Epithelial cell of proximal tubule (primary cell): ENCODE data around the gene PLCL1.

GRCh38 chr2:195658417-195658893 lies 1.4 kb downstream of the SLC39A10 start:
- RAMPAGE, long total RNA = no peak
- RRBS = no CpG with 5 or more reads among the region's 1 CpG

DNA sequence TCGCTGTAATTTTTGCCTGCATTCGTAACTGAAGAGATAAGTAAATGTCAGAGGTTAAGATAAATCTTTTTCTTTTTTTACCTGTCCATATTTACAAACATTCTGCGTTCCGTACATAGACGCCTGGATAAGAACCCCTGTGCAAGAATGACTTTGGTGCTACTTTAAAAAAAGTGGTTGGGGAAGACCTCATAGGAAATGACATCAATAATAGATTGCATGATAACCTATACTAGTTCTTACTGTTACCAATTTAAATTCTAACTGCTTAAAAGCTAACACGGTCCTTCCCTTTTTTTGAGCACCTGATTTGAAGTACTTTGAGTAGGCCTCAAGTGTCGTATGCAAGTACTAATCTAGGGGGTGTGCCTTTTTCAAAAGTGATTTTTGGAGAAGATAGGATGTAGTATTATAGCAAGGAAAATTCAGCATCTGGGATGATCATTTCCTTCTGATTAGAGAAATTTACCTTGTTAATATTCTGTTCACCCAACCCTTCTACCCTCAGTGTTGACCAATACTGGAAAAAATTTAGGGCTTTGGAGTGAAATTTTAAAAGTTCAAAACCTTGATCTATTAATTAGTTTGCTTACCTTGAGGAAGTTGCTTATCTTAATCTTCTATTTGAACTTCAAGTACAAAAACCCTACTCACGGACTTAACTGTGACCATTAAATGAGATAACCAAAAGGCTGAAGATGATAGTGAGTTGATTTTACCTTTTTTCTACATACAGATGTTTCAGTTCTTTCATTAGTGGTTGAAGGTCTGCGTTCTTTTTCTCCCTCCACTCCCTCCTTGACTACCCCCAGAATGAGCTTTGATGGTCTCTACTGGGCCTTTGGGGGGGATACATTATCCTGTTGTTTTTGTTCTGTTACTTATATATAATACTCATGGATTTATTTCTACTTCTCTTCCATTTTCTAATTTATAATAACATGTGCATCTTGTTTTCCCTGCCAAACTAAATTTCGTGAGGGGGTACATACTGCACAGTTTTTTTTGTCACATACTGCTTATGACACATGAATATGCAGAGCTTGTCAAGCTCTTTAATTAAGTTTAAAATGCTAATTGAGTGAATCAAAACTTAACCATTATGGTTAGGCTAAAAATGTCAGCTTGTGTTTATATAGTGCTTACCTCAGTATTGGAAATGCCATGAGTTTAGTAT lies 2.4 kb downstream of the SLC39A10 start:
- RAMPAGE, long total RNA = no peak
- RRBS = no CpG with 5 or more reads among the region's 10 CpGs

- RAMPAGE, long total RNA = no peak
- RRBS = no CpG with 5 or more reads among the region's 6 CpGs
Observed at GRCh38 chr2:196131872-196132447, 39.4 kb downstream of the STK17B start.

DNA sequence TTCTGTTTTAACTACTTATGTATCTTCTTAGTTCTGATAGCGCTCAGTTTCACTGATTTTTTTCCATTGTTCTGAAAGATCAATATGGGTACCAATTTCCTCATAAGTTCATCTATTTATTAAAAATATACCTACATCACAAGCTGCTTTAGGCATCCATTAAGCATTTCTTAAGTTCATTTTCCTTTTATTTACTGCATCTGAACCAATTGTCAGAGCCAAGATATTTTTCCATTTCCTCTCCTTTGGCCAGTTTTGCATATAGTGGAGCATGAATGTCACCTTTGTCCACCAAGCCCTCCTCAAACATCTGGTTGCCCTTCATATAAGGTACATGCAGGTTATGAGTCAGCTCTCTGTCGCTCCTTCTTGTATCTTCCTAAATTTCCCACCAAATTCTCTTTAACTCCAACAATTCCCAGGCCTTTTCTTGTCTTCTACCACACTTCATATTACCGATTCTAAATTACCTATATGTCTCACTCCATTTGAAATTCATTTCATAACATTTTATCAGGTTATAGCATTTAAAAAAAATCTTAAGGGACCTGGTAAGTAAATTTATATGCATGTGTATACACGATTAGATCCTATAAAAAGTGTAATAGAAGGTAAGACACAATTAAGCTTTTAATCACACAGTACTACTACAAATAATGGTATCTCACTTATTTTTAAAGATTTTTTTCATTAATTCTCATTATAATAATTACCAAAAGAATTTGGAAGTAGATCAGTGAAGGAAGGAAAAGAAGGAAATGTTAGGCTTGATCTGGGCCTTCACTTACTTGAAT lies 5.2 kb downstream of the STK17B start:
- RAMPAGE, long total RNA = no peak
- RRBS = no CpG with 5 or more reads among the region's 4 CpGs

- RAMPAGE, long total RNA = no peak
- RRBS = no CpG with 5 or more reads among the region's 8 CpGs
Observed at GRCh38 chr2:196474869-196475276, 118.5 kb downstream of the HECW2 start.

- RAMPAGE, long total RNA = no peak
- RRBS = no CpG with 5 or more reads among the region's 1 CpG
Observed at GRCh38 chr2:197107125-197108015, 180.9 kb upstream of the PGAP1 start.

GRCh38 chr2:197185003-197185656 lies 125.5 kb downstream of the ANKRD44 start:
- RAMPAGE, long total RNA = no peak
- RRBS = no CpG with 5 or more reads among the region's 6 CpGs

DNA sequence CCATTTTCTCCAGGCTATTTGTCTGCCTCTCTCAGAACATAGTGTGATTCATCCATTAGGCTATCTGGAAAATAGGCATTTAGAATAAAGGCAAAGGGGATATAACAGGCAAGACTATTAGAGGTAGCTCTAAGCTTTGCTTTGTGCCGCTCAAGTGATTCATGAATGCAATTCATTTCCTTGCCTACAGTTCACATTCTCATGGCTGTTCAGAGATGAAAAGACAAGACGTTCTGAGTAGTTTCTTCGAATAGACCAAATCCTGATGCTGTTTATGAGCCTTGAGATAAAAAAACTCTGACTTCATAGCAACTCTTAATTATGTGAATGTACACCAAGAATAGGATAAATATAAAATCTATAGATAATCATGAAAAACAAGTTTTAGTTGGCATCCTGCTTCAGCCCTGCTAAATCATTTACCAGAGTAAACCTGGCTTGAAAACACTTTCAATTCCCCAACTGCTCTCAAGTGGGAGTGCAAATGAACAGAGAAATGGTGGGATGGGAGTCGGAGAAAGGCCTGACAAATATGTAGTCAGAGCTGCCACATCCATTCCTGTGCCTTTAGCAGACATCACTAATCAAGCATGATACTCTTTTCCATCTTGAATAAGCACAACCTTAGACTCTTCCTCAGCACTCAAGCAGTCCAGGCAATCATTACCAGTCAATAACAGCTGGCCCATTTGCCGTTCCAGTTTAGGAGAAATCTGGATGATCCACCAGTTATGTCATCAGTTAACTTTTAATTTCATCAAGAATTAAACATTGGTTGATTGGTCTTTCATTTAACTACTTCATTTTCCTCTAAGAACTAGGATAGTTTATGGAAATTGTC lies 101.4 kb downstream of the ANKRD44 start:
- RAMPAGE, long total RNA = no peak
- RRBS = no CpG with 5 or more reads among the region's 5 CpGs

DNA sequence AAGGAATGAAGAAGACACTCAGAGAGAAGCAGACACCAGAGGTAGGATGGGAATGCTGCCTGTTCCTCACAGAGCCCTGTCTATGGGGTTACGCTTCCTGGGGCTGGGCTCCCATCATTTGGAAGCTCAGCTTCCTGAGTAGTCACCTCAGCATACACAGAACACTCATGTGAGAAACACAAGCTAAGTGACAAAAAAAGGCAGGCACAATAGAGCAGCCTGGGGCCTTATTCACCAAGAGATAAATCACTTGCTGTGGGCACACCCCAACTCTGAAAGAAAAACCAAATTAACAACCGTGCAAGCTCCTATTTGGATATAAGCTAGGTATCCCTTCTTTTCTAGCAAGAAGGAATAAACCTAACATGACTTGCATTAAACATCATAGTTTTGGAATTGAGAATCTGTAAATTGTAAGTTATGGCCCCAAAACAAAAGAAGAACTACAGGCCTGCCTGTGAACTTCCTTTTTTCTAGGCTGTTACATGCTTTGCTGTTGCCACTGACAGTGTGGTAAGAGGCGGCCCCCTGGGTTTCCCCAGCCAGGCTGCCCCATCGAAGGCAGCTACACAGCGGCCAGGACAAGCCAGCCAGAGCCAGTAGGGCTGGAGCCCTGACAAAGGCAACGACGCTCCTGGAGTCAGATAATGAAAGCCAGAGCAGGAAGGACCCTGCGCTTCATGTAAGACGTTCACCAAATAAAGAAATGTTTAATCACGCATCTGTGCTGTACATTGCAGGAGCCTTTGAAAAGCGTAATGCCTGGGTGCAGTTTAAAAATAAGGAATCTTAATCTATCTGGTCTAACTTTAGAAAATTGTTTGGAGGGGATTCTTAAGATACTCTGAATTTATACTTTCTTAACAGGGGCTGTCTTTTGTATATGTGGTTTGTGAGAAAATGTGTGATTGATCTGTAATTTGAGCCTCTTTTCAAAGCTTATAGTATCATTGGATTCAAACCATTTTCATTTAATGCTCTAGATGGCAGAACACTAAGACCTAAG lies 55.1 kb downstream of the ANKRD44 start:
- RAMPAGE, long total RNA = no peak
- RRBS = no CpG with 5 or more reads among the region's 11 CpGs

- RAMPAGE, long total RNA = no peak
- RRBS = no CpG with 5 or more reads among the region's 4 CpGs
Observed at GRCh38 chr2:197287122-197287574, 23.4 kb downstream of the ANKRD44 start.

GRCh38 chr2:197323263-197323844 lies 12.8 kb upstream of the ANKRD44 start:
- RAMPAGE, long total RNA = no peak
- RRBS = no CpG with 5 or more reads among the region's 3 CpGs

DNA sequence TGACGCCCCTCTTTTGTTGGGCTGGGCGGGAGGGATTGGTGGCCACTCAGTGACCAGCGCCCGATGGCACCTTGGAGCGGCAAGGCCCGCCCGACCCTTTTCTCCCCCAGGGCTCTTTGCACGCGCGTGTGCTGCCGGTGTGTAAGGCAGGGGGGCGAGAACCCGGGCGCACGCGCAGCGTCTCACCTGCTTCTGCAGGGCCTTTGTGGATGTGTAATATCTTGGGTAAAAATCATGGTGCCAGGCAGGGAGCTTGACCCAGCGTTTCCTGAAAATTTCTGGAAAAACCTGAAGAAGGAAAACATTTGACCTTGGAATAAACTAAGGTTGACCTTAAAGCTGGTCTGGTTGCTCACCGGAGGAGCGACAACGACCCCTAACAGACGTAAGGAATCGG lies 321 bp downstream of the HSPE1 start:
- RAMPAGE, long total RNA = no peak
- RRBS = no CpG with 5 or more reads among the region's 23 CpGs

DNA sequence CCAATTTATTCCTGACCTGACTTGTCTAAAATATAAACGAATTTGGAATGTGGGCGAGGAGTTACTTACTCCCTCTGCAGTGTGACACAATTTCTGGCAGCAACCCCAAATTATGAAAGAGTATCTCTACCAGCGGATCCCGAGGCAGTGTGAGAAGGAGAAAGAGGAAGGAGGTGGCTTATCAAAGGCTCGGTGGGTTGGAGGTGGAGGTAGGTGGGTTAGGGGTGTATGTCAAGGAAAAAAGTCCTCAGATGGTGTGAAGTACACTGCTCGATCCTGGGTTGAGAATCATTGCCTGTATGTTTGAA lies 76.1 kb downstream of the RFTN2 start:
- RAMPAGE, long total RNA = no peak
- RRBS = no CpG with 5 or more reads among the region's 6 CpGs

DNA sequence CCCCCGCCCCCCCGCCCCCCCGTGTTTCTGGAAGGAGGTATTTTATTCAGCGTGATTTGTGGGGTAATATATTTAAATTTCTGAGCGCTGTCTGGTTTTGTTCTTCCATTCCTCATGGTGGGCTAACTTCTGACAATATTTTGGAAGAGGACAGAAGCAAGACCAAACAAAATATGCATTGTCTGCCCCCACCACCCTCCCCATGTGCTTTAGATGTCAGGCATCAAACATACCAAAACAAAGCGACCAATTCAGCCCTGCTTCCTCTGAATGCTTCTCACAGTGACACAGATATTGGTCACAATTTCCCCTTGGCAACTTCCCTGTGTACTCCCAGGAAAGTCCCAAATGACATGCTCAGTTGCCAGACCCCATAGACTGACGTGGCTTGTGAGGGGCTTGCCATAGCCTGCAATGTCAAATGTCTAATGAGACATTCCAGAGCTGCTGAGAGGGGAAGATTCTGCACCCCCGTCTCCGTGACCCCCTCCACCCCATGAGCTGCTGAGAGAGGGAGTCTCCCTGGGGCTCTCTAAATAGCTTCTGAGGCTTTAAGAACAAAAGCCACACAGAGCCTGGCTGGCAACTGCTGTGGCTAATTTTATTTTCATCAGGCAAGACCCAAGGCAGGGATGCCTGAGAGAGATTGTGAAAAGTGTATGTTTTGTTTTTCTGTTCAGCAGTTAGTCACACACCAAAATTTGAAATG lies 47.4 kb downstream of the RFTN2 start:
- RAMPAGE, long total RNA = no peak
- RRBS = no CpG with 5 or more reads among the region's 9 CpGs

- RAMPAGE, long total RNA = no peak
- RRBS = no CpG with 5 or more reads among the region's 17 CpGs
Observed at GRCh38 chr2:197693330-197693709, 11.8 kb upstream of the MARS2 start.

DNA sequence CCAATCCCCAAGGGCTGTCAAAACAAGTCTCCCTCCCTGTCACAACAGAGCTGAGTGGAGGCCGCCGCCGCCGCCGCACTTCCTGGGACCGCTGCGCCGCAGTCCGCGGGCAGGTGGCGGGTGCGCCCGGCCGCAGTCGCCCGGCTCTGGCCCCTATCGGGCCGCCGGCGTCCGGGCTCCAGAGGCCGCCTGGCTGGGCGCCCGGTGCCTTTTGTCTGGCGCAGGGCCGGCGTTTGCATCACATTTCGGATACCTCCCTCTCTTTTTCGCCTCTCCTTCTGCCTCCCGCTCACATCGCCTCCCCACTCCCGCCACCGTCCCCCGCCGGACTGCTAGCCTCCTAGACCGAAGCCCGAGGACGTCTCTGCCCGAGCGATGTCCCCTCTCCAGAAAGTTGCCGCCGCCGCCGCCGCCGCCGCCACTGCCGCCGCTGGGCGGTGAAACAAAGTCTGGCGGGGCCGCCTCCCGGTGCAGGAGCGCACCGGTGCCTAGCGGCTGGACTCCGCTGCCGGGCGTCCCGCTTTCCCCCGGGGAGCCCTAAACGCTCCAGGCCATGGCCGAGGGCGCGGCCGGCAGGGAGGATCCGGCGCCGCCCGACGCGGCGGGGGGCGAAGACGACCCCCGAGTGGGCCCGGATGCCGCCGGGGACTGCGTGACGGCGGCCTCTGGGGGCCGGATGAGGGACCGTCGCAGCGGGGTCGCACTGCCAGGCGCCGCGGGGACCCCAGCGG lies at the start of gene PLCL1:
Gene PLCL1 (plus strand): TSS at position 47 of the 731 bp plus-strand sequence.
- RAMPAGE, long total RNA = no peak
- RRBS = 1% methylated on average over 30 of the region's 91 CpGs

DNA sequence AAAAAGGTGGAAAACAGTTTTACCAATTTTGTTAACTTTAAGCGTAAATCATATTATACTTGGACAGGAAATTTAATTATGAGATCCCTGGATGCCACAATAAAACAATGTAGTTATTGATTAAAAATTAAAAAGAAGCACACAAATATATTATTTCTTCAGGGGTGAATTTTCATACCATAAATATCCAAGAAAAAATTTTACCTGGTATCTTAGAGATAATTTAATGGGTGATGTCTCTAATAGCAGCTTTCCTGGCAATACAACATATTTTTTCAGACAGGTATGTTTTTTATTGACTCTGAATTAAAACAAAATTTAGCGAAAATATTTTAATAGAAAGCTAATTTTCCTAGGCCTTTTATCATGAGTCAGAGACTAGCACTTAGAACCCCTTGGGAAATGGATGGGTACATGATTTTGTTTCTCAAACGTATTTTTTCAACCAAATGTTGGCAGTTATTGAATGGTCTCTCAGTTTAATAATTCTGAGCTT lies 750.7 kb downstream of the PLCL1 start:
- RAMPAGE, long total RNA = no peak
- RRBS = no CpG with 5 or more reads among the region's 3 CpGs

- RAMPAGE, long total RNA = no peak
- RRBS = no CpG with 5 or more reads among the region's 3 CpGs
Observed at GRCh38 chr2:198769026-198769674, 688.6 kb downstream of the SATB2 start.

- RAMPAGE, long total RNA = no peak
- RRBS = no CpG with 5 or more reads among the region's 2 CpGs
Observed at GRCh38 chr2:199347613-199347851, 110.2 kb downstream of the SATB2 start.

- RAMPAGE, long total RNA = no peak
- RRBS = no CpG with 5 or more reads among the region's 4 CpGs
Observed at GRCh38 chr2:199411125-199411792, 46.5 kb downstream of the SATB2 start.